Skin of body (tissue), 2 donors: ENCODE data around the genes PPOX and FCRLA.

GRCh38 chr1:160894676-160895027, 9.7 kb upstream of the ITLN1 start:
- RAMPAGE, long total RNA = no peak

- RAMPAGE, long total RNA = no peak
Observed at GRCh38 chr1:161016488-161017053, 4.4 kb downstream of the F11R start.

GRCh38 chr1:161084476-161085106, 4.8 kb downstream of the NECTIN4 start:
- RAMPAGE, long total RNA = no peak

- RAMPAGE, long total RNA = no peak
Observed at GRCh38 chr1:161131386-161132280, 834 bp downstream of the DEDD start.

DNA sequence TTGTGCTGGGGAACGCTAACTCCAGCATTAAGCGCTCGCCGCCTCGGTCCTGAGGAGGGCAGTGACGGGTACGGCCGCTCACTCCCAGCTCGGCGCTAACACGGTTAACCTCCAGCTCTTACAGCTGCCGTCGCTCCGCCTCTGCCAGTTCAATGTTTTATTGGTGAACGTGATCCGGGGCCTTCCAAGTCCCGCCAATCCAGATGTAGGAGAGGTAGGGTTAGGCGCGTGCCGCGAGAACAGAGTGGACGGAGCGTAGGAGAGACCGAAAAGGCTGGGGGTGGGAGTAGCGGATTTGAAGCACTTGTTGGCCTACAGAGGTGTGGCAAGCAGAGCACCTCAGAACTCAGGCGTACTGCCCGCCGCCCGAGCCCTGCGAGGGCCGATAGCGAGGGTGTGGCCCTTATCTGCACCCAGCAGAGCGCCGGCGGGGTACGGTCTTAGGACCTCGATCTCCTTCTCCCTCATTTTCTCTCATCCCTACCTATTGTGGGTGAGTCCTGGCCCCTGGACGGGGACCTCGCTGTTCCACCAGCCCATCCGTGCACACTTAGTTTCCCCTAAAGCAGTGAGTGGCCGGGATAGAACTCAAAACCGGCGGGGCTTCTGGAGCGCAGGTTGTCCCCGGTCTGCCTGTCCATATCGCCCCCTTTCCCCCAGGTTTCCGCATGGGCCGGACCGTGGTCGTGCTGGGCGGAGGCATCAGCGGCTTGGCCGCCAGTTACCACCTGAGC, at the start of gene PPOX:
PPOX (plus strand) TSS at position 247 of the 734 bp plus-strand sequence.
- RAMPAGE, long total RNA = no peak

- RAMPAGE, long total RNA = no peak
Observed at GRCh38 chr1:161209762-161210571, 5.1 kb upstream of the FCER1G start.

DNA sequence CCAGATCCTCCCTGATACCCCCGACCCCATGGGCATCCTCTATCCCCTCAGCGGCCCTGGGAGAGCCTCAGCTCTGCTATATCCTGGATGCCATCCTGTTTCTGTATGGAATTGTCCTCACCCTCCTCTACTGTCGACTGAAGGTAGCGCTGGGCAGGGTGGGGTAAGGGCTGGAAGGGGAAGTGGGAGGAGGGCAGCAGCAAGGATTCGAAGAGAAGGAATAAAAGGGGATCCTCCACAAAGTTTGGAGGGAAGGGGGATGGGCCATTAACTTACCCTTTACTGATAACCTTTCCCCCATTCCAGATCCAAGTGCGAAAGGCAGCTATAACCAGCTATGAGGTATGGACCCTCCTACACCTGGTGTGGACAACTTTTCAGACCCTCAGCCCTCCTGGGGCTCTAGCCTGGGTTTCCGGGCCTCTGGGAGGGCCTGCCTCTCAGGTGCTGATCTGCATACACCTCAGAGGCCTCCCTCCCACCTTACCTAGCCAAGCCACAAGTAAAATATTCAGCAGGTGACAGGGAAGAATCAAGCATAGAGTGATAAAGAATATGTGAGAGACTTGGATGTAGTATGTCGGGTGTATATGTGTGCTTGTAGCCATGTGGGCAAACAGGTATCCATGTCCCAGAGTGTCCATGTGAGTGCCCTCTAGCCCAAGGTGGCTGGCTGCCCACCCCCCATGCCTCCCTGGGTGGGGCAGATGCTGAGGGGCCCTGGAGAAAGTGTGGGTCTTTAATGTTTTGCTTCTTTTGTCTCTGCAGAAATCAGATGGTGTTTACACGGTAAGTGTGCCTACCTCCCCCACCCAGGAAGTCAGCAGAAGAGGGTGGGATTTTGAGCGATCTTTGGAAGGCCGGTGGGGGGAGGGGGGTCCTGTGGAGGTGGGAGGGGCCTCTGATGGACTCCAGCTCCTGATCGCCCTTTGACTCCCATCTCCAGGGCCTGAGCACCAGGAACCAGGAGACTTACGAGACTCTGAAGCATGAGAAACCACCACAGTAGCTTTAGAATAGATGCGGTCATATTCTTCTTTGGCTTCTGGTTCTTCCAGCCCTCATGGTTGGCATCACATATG, 3.2 kb downstream of the FCER1G start:
- RAMPAGE, long total RNA = no peak

DNA sequence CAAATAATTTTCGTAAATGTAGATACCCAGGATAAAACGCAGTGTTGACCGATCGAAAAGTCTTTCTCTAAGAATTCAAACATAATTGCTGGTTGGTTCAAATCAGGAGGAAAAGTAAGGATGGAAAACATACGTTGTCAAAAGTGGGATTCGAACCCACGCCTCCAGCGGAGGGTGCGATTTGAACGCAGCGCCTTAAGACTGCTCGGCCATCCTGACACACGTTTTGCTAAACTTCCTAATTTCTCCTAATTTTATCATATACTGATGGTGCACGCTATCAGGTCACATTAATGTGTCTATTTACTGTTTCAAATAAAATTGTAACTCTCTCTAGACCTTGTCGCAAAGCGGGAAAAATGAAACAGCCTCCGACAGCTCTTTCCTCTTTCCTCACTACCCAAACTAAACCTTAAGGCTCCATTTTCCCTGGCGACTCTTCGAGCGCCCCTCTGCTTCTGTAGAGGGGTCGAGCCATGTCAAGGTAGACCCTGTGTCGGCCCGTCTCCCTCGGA, 19.1 kb downstream of the FCGR3B start:
- RAMPAGE, long total RNA = no peak

- RAMPAGE, long total RNA = no peak
Observed at GRCh38 chr1:161706352-161707417, at the start of gene FCRLA. Gene FCRLA, plus strand, starts transcription at chr1:161707229.

DNA sequence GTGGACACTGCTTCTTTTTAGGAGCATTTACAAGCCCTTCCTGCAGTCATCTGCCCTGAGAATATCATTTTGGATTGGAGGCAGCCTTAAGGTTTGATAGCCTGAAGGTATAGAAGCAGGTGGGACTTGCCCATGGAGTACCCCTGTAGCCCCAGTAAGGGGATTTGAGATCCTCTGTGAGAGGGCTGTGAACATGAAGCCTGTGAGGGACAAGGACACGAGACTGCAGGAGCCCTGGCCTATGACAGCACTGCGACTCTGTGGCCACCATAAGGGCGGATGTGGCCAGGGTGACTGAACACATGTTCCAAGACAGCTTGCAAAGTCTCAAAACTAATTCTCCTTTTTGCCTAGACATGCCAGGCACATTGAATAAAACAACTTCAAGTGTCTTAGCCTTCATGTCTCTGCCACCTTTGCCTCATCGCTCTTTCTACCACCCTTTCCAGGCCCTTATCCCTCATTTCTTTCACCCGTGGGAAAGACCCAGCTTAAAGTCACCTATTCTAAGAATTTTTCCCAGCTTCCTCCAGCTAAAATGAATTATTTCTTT, 10.6 kb upstream of the DUSP12 start:
- RAMPAGE, long total RNA = no peak

DNA sequence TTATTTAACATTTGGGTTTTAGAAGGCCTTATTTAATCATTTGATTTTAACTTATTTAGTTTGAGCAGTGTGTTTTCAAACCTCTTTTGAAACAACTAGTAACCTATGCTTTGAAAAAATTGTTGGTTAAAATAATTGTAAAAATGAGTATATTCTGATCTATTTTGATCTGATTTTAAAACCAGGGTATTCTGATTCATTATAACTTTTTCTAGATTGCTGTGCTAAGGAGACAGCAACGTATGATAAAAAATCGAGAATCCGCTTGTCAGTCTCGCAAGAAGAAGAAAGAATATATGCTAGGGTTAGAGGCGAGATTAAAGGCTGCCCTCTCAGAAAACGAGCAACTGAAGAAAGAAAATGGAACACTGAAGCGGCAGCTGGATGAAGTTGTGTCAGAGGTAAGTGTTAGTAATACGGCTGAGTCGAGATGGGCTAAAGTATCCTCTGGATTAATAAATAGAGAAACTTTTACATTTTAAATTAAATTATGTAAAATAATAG, 53.4 kb downstream of the ATF6 start:
- RAMPAGE, long total RNA = no peak

DNA sequence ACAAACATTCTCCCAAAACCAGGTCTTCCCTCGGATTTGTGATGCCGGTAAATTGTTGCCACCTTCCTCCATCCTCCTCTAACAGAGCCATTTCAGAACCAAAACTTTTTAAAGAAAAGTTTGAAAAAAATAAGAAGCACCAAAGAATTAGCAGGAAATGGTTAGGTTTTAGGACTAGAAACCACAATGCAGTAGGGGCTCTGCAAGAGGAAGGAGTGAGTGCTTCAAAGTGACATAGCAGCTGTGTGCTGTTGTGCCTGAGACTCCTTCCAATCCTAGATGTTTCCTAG, 89.5 kb downstream of the OLFML2B start:
- RAMPAGE, long total RNA = no peak

GRCh38 chr1:162072739-162073361, 3.4 kb downstream of the NOS1AP start:
- RAMPAGE, long total RNA = no peak

DNA sequence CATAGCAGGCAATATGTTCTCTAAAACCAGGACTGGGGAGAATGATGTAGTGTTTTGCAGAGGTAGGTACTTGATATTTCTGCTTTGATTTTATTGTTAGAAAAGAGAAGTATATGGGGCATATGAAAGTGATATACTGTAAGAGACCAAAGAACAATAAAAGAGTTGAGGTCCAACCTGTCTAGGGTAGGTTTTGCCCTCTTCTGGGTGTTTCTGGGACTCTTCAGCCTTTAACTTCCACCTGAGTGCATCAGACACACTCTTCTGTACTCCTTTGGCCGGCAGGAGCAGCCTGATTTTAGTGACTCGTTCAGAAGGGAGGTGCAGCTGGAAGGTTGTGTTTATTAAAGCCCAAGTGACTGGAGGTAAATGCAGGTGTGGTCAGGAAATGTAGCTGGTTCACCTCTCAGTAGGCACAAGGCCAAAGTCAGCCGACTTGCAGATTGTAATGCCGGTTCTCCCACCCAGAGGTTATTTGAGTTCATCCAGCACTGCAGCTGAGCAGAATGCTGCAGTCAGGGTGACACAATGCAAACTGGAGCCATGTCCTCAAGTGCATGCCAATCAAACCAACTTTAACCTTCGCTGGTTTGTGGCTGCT, 91.6 kb downstream of the SPATA46 start:
- RAMPAGE, long total RNA = no peak

DNA sequence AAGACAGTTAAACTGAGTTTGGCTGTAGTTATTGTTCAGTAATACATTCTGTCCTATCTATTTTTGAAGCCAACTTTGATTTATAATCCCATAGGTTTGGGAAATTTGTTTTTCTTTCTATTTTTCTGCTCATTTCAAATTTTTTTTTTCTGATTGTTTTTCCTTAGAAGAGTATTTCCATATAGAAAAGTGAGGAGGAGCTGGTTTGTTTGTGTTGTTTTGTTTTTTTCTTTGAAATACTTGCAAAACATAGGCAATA, 81.3 kb downstream of the SPATA46 start:
- RAMPAGE, long total RNA = no peak

GRCh38 chr1:162383769-162384959, 2.6 kb downstream of the C1orf226 start:
- RAMPAGE, long total RNA = no peak

- RAMPAGE, long total RNA = no peak
Observed at GRCh38 chr1:162497931-162498764, 530 bp downstream of the UHMK1 start.

DNA sequence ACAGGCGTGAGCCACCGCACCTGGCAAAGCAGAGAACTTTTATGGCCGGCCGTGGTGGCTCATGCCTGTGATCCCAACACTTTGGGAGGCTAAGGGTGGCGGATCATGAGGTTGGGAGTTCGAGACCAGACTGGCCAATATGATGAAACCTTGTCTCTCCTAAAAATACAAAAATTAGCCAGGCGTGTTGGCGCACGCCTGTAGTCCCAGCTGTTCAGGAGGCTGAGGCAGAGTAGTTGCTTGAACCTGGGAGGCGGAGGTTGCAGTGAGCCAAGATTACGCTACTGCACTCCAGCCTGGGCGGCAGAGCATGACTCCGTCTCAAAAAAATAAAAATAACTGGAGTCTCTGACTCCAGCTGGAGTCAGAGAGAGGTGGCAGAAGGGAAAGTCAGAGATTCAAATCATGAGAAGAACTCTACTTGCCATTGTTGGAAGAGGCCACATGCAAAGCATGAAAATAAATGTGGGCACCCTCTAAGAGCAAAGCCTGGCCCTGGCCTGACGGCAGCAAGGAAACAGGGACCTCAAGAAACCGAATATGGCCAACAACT, 16.5 kb upstream of the UAP1 start:
- RAMPAGE, long total RNA = no peak

GRCh38 chr1:162626728-162626916, 5.6 kb upstream of the DDR2 start:
- RAMPAGE, long total RNA = no peak

- RAMPAGE, long total RNA = no peak
Observed at GRCh38 chr1:162631488-162631916, 762 bp upstream of the DDR2 start.